ENCODE measurements around the genes SCAND3 and TRIM27.

DNA sequence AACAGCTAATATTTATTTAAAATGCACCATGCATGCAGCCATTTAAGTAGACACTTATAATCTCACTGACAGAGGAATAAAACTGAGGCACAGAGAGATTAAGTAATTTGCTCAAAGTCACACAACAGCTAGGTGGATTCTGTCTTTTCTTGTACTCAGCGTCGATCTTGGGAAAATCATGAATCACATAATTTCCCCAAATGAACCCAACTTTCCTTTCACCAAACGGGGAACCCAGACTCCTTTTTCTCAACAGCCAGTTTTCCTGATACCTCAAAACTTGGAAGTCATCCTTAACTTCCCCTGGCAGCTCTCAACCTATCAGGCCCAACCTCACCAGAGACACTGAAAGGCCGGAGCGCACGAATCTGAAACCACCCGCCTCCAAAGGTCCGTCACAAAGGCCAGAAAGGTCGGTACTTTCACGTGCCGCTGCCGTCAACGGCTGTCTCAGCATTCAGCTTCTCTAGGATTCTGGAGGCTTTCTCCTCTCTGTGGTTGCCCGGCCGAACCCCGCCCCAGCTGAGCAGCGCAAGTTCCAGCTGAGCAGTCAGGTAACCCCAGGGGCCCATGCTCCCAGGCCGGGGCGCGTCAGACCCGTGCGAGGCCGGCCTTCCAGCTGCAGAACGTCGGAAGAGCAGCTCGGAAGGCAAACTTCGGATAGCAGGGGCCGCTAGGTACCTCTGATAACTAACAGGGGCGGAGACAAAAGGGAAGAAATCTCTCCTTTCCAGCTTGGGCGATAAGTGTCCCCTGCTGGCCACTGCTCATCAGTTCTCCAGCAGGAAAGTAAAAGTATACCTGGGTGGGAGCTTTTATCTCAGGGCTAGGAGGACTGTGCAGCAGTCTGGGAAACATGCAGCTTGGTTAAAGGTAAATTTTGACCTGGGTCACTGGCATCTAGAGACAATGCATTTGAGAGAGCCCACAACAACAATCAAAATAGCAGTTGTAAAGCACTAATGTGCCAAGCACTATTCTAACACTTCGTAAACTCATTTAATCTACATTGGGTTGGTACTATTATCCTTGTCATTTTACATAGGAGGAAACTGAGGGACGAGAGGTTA is 16.2 kb downstream of the ZSCAN12 start:
- RRBS = 3% methylated on average over 5 of the region's 32 CpGs

- RRBS = no CpG with 5 or more reads among the region's 5 CpGs
These were observed 7.6 kb downstream of the ZSCAN23 start for GRCh38 chr6:28435584-28436231.

DNA sequence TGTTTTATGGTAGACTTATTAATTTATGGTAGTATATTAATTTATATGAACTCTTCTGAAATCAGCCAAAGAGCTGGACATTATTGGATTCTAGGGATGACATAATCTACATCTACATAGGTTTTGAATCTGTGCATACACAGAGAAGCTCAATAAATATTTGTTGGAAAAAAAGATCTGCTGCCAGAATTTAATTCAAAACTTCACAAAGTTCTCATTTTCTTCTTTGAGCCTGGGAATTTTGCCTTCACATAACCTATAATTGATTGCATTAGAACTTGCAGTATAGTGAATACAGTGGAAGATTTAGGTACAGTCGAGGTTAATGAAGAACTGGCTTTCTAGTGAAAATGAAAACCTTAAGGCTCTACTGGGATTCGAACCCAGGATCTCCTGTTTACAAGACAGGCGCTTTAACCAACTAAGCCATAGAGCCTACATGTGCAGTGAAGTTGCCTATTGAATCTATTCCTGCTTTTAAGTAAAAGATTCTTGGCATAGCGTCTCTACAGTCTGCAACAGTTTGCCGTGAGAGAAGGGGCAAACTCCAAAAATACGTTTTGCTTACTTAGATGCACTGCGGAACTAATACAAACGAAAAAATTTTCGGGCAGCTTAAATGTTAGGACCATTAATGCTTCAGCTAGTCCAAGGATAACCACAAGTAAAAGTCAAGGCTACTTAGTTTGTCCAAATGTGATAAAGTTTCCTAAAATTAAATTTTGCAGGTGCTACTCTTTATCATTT is 31.1 kb upstream of the ZSCAN23 start:
- RRBS = no CpG with 5 or more reads among the region's 9 CpGs

GRCh38 chr6:28542270-28543487 is 17.0 kb downstream of the GPX5 start:
- RRBS = no CpG with 5 or more reads among the region's 34 CpGs

DNA sequence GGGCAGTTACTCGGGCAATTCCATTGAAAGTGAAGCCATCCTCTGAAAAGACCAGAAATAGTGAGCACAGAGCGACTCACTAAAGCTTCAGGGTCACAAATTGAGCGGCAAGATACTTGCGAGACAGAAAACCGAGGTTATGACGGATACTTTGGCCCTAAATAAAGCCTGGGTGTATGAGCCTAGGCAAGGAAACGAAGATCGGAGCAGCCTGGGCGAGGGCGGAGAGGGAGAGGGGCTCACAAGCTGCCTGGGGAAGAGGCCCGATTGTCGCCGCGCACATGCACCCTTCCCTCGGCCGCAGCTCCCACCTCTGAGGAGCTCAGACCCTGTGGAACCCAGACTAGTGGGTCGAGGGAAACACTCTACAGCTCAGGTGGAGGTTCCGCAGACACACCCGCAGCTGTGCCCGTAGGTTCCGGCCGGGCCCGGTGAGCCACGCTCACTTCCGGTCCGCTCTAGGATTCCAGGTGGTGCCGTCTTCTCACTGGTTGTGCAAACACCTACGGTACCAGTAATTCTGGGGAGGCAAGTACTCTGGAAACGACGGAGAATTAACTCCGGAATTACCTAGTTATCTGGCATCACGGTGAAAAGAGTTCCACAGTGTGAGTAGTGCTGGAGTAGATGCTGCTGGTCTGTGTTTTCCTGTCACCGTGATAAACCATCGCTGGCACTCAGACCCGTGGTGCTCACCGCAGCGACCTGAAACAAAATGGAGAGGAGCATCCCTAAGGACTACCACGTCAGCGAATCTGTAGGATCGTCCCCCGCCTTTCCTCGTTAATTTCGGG is at the start of gene SCAND3:
Gene SCAND3, minus strand, starts transcription at position 407 of the 794 bp plus-strand sequence.
- RRBS = 1% methylated on average over 6 of the region's 43 CpGs

- RRBS = 100% methylated on average over 1 of the region's 20 CpGs
These were observed 106.9 kb upstream of the SCAND3 start for GRCh38 chr6:28693965-28694417.

DNA sequence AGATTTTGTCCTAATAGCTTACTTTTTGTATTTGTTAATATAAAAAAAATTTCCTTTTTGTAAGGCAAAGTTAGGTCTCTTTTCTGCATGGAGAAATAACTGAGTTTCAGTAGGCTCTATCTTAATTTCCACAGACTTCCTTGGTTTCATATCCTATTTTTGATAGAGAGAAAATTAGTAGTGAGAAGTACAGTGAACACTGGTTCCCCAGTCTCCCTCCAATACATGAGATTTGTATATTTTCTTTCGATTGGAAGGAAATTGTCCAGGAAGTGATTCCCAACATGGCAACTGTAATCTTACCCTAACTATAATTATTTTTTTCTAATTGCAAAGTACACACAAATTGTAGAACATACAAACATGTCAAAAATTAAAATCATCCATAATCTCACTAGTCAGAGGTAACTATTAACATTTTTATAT is 26.4 kb downstream of the TRIM27 start:
- RRBS = no CpG with 5 or more reads among the region's 1 CpG

DNA sequence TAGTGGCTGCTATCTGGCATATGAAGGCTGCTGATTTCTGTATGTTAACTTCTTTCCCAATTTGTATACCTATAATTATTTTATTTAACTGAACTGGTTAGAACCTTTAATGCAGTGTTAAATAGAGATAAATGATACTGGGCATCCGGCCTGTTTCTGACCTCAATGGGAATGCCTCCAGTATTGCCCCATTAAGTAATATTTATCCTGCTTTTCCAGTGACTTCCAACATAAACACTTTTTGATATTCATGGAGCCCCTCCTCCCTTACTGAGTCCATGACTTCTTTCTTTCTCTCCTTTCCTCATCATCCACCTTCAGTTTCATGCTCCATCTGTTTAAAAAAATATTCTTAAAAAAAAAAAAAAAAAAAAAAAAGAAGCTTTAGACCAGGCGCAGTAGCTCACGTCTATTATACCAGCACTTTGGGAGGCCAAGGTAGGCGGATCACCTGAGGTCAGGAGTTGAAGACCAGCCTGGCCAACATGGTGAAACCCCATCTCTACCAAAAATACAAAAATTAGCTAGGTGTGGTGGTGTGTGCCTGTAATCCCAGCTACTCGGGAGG is 8.8 kb downstream of the TRIM27 start:
- RRBS = no CpG with 5 or more reads among the region's 5 CpGs

- RRBS = no CpG with 5 or more reads among the region's 4 CpGs
These were observed 1.4 kb downstream of the TRIM27 start for GRCh38 chr6:28922477-28922642.

DNA sequence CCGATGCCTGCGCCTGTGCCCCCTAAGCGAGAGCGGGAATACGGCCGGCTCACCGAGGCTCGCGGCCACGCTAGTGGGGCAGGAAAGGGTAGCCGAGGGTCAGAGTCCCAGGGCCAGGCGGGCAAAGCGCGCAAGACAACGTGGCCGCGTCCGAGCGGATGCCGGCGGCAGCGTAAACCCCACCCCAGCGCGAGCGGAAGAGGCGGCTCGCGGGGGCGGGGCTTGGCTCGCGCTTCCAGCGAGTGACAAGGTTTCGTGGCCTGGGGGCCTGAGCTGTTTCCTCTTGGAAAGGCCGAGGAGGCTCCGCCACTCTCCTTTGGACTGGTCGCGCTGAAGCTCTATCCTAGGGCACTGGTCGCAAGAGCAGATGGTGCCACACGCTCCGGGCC is at the start of gene TRIM27:
Gene TRIM27, minus strand, starts transcription at position 174 of the 389 bp plus-strand sequence.
- RRBS = under 1% methylated on average over 17 of the region's 40 CpGs

GRCh38 chr6:28980718-28981440 is 24.2 kb downstream of the ZNF311 start:
- RRBS = no CpG with 5 or more reads among the region's 18 CpGs

GRCh38 chr6:28981441-28981804 is 23.7 kb downstream of the ZNF311 start:
- RRBS = no CpG with 5 or more reads among the region's 13 CpGs

DNA sequence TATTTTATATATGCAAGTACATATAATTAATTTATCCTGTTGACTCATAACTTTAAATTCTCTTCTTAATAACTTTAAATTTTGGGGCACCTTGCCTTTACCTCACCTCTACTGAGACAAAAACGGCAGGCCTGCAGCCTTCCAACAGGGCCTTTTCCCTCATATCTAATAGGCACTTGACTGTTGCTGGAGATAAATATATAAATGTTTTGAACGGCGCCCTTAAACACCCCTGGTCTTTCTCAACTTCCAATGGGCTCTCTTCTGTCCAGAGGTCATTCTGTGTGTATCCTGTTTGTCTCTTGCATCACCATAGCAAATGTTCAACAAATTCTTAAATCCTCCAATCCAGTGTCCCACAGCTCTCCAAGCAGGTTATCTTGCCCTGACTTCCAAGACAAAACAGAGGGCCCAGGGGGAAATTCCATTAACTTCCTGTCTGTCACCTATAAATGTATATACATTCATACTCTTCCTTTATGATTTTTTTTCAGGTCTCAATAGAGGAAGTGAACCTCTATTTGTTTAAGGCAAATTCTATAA is 62.0 kb downstream of the OR2J2 start:
- RRBS = no CpG with 5 or more reads among the region's 3 CpGs

GRCh38 chr6:29629644-29630077 is 3.3 kb downstream of the GABBR1 start:
- RRBS = no CpG with 5 or more reads among the region's 2 CpGs

- RRBS = no CpG with 5 or more reads among the region's 3 CpGs
These were observed 4.6 kb downstream of the HLA-F start for GRCh38 chr6:29727609-29728424.

DNA sequence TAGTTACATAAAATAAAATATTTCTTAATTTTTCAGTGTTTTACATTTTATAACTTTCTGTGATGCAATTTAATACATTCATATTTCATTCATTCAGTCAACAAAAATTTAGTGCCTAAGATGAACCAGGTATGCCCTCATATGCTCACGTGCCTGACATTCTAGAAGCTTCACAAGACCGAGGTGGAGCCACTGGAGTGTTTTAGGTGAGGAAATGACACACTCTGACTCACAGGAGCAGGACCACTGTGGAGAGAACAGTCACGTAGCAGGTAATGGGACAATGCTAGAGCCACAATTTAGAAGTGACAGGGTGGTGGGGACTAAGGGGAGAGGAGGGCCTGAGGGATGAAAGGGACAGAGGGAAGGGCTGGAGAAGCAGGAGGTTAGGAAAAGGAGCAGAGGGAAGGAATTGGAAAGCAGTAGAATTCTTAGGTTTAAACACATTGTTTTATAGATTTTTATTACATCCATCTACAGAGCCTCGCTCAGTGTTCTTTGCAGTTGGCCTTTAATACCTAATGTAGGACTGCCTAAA is 17.6 kb upstream of the HLA-A start:
- RRBS = no CpG with 5 or more reads among the region's 4 CpGs

DNA sequence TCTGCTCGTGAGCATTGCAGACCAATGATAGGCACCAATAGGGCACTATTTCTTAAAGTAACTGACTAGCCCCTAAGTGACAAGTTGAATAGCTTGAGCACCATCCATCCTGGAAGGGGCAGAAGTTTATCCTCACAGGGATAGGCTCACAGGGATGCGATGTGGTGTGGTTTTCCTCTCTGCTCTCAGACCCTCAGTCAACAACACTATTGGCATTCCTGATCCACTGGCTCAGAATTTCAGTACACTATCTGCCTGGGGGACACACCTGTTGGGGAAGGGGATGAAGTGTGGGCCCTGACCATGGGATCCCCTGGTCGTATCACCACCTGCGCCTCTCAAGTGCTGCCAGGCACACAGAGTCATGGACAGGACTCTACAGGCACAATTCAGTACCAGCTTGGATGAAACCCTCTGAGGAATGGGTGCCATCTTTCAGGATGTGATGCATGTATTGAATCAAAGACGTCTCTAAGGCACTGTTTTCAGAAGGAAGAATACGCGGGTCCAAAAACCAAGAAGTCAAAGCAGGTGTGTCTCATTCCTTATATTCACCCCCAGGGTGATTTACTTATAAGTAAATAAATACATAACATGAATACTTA is 6.8 kb downstream of the HLA-A start:
- RRBS = no CpG with 5 or more reads among the region's 7 CpGs

GRCh38 chr6:30067813-30068487 is 952 bp downstream of the PPP1R11 start:
- RRBS = no CpG with 5 or more reads among the region's 2 CpGs

GRCh38 chr6:30102952-30103958 is 9.6 kb downstream of the TRIM31 start:
- RRBS = no CpG with 5 or more reads among the region's 39 CpGs

Data from PFSK-1 (cell line).